ENCODE results near the genes TP53I3 and ITSN2.

GRCh38 chr2:22037328-22037773 is 913.6 kb downstream of the TDRD15 start:
- PRO-cap: no peak

DNA sequence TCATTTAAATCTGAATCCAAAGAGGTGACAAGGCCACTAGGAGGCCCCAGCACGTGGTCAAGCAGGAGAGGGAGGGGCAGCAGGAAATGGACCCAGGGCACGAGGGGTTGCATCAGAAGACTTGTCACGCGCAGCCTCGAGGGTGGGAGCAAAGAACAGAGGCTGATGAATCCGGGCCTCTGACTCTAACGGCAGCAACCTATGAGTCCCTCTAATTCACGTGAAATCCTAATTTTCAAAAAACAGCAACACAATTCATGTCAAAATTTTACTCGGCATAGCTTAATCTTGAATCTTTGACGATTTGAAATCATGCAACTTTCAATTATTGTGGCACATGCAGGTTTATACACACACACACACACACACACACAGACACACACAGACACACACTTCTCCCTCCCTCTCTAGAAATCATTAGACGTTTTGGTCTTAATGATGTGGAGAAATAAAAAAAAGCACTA is 24.1 kb upstream of the KLHL29 start:
- PRO-cap: no peak

GRCh38 chr2:23393649-23394469 is 8.9 kb downstream of the KLHL29 start:
- PRO-cap: no peak

- PRO-cap: no peak
Measured at GRCh38 chr2:23457338-23457711, 72.3 kb downstream of the KLHL29 start.

DNA sequence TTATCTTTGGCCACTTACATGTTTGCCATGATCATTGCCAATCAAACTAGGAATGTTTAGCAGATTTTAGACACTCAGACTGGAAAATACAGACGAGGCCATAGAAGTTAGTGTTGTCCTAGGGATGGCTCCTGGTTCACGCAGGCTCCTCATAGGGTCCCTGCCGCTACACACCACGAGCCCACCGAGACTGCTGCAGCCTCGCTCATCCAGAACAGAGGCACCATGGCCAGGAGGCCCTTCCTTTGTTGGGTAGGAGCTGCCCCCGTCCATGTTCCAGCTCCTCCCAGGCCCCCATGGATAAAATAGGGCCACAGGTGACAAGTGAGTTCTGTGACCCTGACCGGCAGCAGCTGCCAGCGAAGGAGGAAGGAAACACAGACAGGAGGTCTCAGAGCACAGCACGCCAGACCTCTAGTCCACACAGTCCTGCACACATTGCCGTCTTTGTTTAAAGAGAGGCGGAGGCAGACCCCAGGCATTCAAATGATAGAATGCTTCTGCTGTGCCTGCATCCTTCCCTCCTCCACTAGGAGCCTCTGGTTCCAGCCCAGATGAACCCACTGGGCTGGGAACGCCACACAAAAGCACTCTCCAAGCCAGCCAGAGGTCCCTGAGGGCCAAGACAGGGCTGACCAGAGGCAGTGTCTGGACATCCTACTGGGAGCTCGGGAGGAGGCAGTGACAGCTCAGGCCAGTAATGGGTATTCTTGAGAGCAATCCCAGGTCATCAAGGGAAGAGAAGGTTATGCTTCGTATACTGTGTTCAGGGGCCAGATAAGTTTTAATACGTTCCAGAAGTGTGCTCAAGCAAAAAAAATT is 118.6 kb downstream of the KLHL29 start:
- PRO-cap: no peak

- PRO-cap: bidirectional peak, plus-strand start at chr2:23926111, minus-strand start at chr2:23926102
Measured at GRCh38 chr2:23925640-23926307, 1.1 kb downstream of the ATAD2B start.

GRCh38 chr2:23926319-23926670 is 628 bp downstream of the ATAD2B start:
- PRO-cap: bidirectional peak, plus-strand start at chr2:23926630, minus-strand start at chr2:23926568

- PRO-cap: bidirectional peak, plus-strand start at chr2:24084823, minus-strand start at chr2:24084772
Measured at GRCh38 chr2:24084654-24085473, at the start of gene TP53I3. Gene TP53I3, minus strand, starts transcription at chr2:24084834.

DNA sequence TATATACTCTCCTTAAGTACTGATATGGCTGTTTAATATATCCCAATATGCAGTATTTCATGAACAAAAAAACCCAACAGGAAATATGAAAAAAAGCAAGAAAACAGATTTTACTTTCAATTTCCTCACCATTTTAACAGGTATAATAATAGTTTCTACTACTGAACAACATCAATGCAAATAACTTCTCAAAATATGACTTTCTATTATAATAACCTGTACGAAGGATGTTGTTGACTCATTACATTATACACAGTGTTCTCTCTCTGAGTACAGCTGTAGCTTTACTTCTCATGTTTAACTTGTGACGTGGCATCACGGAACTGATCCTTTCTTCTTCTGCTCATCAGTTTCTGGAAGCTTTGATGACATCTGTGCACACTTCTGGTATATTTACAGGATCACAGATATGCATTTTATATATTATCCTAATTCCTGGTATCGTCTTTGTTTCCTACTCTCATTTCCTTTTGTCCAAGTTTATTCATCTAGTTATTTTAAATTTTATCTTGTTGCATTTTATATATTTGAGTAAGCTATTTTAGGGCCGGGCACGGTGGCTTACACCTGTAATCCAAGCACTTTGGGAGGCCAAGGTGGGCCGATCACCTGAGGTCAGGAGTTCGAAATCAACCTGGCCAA is 40.1 kb downstream of the FAM228A start:
- PRO-cap: no peak

DNA sequence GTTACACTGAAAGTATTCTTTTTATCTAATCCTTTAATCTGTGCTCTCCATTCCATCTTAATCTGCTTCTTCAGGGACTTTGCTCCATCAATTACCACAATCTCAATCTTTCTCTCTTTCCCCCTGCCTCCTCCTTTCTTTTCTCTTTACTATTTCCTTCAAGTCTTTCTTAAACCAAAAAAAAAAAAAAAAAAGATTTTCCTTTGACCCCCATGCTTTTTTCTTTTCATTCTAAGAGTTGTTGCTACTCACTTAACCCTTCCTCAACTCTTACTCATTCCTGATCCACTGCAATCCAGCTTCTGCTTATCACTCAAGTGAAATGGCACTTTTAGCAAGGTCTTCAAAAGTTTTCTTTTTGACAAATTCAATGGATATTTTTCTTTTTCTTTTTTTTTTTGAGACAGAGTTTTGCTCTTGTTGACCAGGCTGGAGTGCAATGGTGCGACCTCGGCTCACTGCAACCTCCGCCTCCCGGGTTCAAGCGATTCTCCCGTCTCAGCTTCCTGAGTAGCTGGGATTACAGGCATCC is 77.4 kb downstream of the ITSN2 start:
- PRO-cap: no peak

- PRO-cap: no peak
Measured at GRCh38 chr2:24310124-24310828, 50.1 kb downstream of the ITSN2 start.

GRCh38 chr2:24342323-24342953 is 17.9 kb downstream of the ITSN2 start:
- PRO-cap: no peak

DNA sequence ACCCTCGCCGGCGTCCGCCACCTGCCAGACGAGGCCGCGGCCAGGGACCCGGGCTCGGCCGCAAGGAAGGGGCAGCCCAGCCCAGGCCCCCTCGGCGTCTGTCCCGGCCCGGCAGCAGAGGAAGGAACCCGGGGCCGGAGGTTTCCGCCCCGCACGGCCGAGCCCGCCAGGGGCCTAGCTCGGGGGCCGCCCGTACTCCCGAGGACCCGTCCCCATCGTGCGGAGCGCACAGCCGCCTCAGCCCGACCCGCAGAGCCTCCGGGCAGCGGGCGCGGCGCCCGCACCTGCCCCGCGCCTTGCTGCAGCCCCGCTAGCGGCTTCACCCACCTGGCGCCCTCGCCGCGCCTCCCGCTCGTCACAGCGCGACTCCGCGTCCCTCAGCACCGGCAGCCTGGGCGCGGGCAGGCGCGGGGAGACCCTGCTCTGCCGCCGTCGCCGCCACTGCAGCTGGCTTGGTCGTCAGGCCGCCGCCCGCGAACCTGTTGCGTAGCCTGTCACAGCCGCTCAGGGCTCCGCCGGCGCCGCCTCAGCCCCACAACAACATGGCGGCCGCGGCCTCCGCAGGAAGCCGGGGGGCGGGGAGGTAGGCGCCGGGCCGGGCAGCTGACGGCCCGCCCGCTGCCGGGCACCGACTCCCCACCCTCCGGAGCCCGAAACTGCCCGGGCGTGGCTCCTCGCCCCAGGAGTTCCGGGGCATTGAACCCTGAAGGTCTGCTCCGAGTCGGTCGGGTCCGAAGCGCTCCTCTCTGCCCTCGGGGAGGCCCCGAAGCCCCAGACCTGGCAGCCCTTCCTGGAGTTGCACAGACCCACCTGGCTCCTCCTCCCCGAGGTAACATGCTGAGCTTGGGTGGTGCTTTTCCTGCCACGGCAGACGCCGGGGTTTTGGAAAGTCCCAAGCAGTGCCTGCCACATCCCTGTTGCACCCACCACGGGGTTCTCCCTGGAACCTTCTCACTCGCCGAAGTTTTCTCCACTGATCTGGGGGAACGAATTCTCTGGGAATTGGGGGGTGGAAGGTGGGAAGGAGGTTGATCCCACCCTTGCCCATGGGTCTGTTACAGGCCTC is at the start of gene ITSN2:
Gene ITSN2 (minus strand): TSS at position 560 of the 1,066 bp plus-strand sequence.
- PRO-cap: bidirectional peak, plus-strand start at position 554 of the sequence, minus-strand start at position 536 of the sequence; bidirectional peak, plus-strand start at position 833 of the sequence, minus-strand start at position 775 of the sequence

DNA sequence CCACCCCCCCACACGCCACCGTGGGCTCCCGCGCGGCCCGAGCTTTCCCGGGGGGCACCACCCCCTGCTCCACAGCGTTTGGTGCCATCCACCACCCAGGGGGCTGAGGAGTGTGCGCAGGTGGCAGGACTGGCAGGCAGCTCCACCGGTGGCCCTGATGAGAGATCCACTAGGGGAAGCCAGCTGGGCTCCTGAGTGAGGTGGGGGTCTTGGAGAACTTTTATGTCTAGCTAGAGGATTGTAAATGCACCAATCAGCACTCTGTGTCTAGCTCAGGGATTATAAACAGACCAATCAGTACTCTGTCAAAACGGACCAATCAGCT is 42.9 kb upstream of the ITSN2 start:
- PRO-cap: no peak

GRCh38 chr2:24454189-24454726 is 36.8 kb upstream of the NCOA1 start:
- PRO-cap: bidirectional peak, plus-strand start at chr2:24454398, minus-strand start at chr2:24454478; bidirectional peak, plus-strand start at chr2:24454632, minus-strand start at chr2:24454576; unidirectional peak, minus-strand start at chr2:24454646

DNA sequence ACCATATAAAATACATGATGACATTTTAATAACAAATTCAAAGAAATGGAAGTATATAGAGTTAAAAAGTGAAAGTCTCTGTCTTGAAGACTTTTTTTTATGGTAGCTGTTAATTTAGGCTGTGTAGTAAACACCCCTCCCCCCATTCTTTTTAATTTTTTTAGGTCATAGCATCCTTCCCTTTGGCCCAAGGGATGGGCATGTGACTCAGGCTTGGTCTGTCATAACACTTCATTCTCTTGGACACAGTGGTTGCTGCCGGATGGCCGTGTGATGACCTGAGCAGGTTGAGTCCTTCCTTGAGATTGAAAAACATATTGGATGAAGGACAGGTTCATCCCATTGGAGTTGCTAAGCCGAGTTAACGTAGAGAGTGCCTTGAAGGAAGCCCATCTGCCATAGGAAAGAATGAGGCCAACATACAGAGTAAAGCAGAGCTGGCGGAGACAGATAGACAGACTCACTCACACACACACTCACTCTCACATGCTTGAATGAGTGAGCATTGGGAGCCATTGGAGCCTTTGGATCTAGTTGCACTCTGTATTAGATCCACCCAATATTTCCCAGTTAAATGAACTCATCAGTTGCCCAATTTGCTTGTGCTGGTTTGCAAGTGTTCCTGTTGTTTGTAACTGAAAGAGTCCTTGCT is 14.6 kb downstream of the NCOA1 start:
- PRO-cap: no peak

GRCh38 chr2:24524962-24525299 is 33.9 kb downstream of the NCOA1 start:
- PRO-cap: no peak

DNA sequence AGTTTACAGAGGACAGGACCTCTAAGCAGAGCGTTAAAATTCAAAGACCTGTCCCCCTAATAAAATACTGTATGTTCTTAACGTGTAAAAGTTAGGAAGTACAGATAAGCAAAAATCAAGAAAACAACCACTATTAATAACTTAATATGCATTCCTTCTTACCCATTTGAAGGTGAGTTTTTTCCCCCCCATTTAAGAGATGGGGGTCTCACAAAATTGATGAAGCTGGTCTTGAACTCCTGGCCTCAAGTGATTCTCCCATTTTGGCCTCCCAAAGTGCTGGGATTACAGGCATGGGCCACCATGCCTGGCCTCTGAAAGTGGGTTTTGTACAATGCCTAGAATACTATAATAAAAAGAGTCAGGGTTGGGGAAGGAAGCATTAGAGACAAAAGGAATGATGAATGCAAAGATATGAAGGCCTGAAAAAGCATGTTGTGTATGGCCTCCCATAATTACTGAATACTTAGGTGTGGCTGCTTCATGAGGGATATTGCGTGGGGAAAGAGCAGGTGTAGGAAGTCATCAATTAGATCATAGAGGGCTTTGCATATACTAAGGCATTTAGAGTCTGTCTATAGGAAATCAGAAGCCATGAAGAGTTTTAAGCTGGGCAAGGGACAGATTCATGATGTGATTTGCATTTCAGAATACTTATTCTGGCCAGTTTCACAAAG is 48.0 kb downstream of the NCOA1 start:
- PRO-cap: no peak

- PRO-cap: no peak
Measured at GRCh38 chr2:24540686-24541161, 49.7 kb downstream of the NCOA1 start.

DNA sequence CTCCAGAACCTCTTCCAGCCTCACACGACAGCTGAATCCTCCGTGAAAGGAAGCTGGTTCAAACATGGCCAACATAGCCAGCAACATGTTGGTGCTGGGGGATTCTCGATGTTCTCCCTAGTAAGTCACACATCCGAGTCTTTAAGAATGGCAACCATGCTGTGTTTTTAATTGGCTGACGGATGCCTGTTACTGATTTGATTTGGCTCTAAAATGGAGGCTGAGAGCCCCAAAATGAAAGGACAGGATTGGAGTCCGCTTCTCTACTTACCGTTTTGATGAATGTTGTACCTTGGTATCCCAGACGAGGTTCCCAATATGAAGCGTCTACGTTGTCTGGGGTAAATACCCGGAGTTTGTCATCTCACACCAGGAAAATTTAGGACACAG is 63.6 kb downstream of the NCOA1 start:
- PRO-cap: no peak